ENCODE measurements around the genes VIL1, CNPPD1, STK16 and ASIC4.

GRCh38 chr2:218387193-218388338, 5.5 kb downstream of the SLC11A1 start:
- PRO-cap, result bidirectional peak, plus-strand start at chr2:218388076, minus-strand start at chr2:218388025
- RAMPAGE, long total RNA, 2 experiments, result no peak in any of the 2 experiments

DNA sequence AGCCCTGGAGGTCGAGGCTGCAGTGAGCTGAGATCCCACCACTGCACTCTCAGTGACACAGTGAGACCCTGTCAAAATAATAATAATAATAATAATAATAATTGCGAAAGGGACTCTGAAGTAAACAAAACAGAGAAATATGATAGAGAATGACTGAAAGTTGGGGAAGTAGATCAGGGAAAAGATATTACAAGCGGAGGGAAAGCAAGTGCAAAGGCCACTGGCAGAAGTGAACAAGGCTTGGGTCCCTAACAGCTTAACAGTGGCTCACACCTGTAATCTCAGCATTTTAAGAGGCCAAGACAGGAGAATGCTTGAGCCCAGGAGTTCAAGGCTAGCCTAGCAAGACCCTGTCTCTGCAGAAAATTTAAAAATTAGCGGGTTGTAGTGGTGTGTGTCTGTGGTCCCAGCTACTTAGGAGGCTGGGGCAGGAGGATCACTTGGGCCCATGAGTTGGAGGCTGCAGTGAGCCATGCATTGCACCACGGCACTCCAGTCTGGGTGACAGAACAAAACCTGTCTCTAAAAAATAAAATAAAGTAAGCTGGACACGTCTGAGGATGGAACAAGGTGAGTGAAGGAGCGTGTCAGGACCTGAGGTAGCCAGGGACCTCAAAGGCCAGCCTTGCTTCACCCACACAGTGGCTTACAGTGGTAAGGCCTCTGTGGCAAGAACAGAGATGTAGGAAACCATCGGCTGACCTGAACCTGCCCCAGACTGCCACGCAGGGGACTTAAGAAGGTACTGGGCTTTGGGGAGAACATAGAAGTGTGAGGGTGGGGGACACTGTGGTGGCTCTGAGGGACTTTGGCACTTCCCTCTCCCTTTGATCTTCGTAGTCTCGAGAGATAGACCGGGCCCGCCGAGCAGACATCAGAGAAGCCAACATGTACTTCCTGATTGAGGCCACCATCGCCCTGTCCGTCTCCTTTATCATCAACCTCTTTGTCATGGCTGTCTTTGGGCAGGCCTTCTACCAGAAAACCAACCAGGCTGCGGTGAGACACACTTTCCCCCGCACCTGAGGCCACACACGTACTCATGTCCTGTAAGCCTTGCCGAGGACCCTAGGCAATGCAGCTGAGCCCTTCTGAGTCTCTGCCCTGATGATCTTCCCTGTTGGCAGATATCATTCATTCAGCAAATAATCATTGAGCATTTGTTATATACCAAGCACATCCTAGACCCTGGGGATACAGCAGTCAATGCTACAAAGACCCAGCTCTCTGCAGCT, 7.4 kb downstream of the SLC11A1 start:
- PRO-cap, result no peak
- RAMPAGE, long total RNA, 2 experiments, result no peak in any of the 2 experiments

- PRO-cap, result no peak
- RAMPAGE, long total RNA, 2 experiments, result no peak in any of the 2 experiments
Observed at GRCh38 chr2:218407718-218408048, 8.0 kb downstream of the CTDSP1 start.

DNA sequence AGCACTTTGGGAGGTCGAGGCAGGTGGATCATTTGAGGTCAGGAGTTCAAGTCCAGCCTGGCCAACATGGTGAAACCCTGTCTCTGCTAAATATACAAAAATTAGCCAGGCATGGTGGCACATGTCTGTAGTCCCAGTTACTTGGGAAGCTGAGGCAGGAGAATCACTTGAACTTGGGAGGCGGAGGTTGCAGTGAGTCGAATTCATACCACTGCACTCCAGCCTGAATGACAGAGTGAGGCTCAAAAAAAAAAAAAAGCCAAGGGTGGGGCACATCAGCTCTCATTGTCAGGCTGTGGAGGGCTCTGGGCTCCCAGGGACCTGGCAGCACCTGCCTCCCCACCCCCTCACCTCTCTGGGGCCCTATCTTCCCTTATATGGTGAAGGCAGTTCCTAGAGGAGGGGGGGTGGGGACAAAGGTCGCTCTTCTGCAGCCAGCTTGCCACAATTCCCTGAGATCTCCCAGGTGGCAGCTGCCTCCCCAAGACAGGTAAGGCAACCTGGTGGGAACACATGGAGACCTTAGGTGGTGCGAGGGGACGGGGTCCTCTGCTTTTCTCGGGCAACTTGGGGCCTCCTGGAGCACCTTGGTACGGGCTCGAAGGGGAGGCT, at the start of gene VIL1:
Gene VIL1 (plus strand): TSS at position 445 of the 612 bp plus-strand sequence.
- PRO-cap, result no peak
- RAMPAGE, long total RNA, 2 experiments, result no peak in any of the 2 experiments

GRCh38 chr2:218665673-218666415, 6.0 kb downstream of the RNF25 start:
- PRO-cap, result no peak
- RAMPAGE, long total RNA, 2 experiments, result no peak in any of the 2 experiments

- PRO-cap, result no peak
- RAMPAGE, long total RNA, 2 experiments, result no peak in any of the 2 experiments
Observed at GRCh38 chr2:218734095-218734749, 23.6 kb downstream of the TTLL4 start.

GRCh38 chr2:218829744-218830592, 29.6 kb upstream of the WNT6 start:
- PRO-cap, result unidirectional peak, minus-strand start at chr2:218830187
- RAMPAGE, long total RNA, 2 experiments, result no peak in any of the 2 experiments

DNA sequence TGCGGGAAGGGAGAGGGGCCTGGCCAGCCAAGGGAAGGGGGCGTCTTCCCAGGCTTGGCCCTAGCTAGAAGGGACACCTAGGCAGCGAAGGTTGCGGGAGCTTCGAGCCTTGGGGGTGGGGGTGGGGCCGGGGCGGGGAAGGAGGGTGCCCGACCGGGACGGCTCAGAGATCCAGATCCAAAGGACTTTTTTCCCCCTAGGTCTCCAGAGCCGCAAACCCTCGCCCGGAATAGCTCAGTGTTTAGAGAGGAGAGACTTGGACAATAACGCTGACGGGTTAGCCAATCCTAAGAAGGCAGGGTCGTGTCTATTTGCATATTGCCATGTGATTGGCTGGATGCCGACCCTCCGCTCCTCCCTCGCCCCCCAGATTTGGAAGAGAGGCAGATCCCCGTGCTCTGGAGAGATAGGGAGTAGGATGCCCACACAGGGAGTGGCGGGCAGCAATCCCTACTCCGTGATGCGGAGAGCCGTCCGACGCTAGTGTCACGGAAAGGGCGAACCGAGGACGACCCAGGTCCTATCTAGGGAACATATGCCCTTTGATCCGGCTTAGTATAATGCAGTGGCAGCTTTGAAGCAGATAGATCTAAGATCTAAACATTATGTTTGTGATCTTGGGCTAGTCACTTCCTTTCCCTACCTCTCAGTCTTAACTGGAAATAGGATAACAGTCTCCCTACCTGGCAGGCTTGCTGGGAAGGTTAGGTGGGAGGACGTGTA, 1.3 kb downstream of the WNT6 start:
- PRO-cap, result bidirectional peak, plus-strand start at position 403 of the sequence, minus-strand start at position 231 of the sequence
- RAMPAGE, long total RNA, 2 experiments, result no peak in any of the 2 experiments

DNA sequence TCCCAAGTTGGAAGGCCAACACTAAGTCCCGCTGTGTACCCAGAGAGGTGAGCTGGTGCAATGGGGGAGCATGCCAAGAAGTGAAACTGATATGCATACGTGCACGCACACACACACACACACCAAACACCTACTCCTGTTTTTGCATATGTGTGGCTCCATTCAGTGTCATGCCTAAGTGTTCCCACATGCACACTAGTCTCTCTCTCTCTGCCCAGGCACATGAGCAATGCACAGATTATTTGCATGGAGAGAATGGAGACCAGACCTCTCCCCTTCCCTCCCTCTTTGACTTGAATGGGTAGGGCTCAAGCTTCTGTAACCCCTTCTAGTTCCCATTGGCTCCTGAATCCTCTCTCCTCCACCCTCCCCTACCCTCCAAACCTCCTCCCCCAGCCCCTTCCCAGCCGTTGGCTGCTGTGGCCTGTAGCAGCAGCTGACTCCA, 5.5 kb downstream of the WNT10A start:
- PRO-cap, result no peak
- RAMPAGE, long total RNA, 2 experiments, result no peak in any of the 2 experiments

DNA sequence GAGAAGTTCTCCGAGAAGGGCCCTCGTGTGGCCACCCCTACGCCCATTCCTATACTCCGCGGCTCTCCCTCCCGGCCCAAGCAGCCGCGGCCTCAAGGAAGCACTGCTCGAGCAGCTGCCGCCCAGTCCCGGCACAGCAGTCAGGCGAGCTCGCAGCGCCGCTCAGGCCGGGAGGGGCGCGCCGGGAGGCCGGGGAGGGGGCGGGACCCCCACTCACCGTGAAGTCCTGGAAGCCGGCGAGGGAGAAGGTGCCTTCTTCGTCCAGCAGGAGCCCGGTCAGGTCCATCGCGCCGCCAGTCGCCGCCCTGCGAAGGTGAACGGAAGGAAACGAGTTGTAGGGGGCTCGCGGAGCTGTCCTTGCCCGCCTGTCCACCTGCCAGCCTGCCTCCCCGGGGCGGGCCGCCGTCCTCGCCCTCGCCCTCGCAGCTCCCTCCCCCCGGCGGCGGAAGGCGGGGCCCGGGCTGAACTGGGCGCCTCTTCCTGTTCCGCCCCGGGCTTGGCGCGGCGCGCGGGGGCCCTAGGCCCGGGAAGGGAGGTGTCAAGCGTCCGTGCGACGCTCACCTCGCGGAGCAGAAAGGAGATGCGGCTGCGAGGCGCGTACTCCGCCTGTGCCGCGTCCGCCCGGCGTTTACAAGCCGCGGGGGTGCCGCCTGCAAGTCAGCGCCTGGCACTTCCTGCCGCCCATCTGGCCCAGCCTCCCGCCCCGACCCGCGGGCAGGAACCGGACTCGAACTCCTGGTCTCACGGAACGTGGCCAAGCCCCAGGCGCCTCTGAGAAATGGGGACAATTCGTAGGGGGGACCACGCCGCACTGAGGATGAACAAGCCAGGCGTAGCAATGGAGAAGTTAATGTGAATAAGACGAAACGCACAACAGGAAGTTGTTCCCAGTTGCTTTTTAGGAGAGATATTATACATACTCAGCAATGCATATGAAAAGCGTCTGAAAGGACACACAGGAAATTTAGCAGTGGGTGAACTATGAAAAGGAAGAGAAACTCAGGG, at the start of gene CNPPD1:
Gene CNPPD1 (minus strand): TSS at position 383 of the 1,005 bp plus-strand sequence.
- PRO-cap, result bidirectional peak, plus-strand start at position 125 of the sequence, minus-strand start at position 142 of the sequence; bidirectional peak, plus-strand start at position 526 of the sequence, minus-strand start at position 383 of the sequence
- RAMPAGE, long total RNA, 2 experiments, result start-site peak on the plus strand in 2 of 2 experiments, centred at positions 536 to 537 of the sequence, 7 to 8 reads per replicate; start-site peak on the minus strand in 2 of 2 experiments, centred at positions 377 to 395 of the sequence, 118 to 187 reads per replicate

GRCh38 chr2:219245288-219246598, at the start of gene STK16:
Gene STK16 (plus strand): TSS chr2:219245479.
- PRO-cap, result bidirectional peak, plus-strand start at chr2:219245505, minus-strand start at chr2:219245422
- RAMPAGE, long total RNA, 2 experiments, result start-site peak on the plus strand in 2 of 2 experiments, at chr2:219245495-219245511 at its widest, 40 to 92 reads per replicate

DNA sequence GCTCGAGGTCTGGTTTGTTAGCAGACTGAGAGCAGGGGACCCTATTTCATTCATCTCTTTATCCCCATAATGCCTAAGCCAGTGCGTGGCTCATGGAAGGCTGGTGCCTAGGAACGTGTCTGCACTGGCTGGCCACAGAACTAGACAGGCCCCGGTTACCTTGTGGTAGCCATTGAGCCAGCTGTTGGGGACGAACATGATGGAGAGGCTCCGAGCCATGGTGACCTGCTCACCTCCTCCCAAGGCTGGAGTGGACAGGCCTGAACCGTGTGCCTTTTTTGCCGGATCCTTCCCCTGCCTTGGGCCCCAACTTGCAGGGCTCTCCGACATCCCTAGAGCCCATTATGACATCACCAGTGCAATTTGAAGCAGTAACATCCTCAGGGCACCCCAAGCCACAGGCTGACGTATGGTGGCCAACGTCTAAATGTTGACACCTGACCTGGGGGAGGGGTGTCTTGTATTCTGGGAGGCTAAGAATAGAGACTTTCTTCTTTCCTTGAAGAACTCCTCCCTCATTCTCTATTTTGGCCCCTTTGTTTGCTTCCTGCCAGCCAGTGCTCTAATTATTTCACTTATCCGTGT, 12.1 kb upstream of the DNPEP start:
- PRO-cap, result no peak
- RAMPAGE, long total RNA, 2 experiments, result no peak in any of the 2 experiments

GRCh38 chr2:219415907-219416626, 2.1 kb upstream of the DES start:
- PRO-cap, result no peak
- RAMPAGE, long total RNA, 2 experiments, result no peak in any of the 2 experiments

DNA sequence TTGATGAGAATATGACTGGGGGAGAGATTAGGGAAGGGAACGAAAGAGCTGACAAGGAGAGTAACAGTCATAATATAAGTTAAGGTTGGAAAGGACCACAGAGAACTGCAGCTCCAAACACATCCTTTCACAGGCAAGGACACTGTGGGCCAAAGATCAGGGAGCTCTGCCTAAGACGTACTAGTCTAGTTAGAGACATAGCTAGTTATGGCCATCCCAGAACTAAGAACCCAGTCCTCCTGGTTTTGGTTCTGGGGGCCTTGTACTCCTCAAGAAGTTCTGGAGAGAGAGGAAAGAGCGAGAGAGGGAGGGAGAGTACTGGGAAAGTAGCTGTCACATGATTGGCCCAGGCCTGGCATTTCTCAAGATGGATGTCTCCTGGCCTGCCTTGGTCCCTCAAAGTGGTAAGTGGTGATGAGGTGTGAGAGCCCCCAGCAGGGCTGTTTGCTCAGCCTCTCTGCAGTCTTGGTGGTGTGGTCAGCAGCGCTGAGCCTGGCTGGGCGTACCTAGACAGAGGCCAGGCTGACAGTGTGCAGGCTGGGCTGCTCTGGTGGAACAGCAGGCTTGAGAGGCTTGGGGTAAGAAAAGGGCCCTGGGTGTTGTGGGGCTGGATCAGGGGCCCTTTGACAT, 2.4 kb downstream of the SPEG start:
- PRO-cap, result no peak
- RAMPAGE, long total RNA, 2 experiments, result no peak in any of the 2 experiments

DNA sequence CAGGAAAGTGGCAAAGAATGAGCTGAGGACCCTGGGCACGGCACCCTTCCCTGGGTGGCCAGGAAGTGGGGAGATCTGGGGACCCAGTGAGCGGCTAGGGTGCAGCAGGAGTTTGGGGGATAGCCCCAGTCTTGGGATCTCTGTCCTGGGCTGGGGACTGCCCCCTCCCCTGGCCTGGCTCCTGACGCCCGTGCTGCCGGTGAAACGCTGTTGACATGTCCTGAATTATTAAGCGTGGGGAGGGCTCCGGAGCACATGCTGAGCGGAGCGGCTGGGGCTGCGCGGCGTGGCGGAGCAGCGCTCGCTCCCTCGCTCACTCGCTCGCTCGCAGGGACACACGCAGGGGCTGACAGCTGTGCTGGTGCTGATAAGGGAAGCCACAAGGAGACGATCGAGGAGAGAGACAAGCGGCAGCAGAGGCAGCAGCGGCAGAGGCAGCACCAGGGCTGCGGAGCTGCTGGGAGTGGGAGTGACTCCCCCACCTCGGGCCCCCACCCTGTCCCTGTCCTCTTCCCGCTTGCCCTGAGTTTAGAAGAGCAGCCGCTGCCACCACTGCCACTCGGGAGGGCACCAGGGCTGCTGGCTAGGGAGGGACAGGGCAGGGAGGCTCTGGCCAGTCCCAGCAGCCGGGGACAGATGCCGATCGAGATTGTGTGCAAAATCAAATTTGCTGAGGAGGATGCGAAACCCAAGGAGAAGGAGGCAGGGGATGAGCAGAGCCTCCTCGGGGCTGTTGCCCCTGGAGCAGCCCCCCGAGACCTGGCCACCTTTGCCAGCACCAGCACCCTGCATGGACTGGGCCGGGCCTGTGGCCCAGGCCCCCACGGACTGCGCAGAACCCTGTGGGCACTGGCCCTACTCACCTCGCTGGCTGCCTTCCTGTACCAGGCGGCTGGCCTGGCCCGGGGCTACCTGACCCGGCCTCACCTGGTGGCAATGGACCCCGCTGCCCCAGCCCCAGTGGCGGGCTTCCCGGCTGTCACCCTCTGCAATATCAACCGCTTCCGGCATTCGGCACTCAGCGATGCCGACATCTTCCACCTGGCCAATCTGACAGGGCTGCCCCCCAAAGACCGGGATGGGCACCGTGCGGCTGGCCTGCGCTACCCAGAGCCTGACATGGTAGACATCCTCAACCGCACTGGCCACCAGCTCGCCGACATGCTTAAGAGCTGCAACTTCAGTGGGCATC, at the start of gene ASIC4:
Gene ASIC4 (plus strand): TSS at position 394 of the 1,192 bp plus-strand sequence.
- PRO-cap, result unidirectional peak, plus-strand start at position 316 of the sequence
- RAMPAGE, long total RNA, 2 experiments, result no peak in any of the 2 experiments

DNA sequence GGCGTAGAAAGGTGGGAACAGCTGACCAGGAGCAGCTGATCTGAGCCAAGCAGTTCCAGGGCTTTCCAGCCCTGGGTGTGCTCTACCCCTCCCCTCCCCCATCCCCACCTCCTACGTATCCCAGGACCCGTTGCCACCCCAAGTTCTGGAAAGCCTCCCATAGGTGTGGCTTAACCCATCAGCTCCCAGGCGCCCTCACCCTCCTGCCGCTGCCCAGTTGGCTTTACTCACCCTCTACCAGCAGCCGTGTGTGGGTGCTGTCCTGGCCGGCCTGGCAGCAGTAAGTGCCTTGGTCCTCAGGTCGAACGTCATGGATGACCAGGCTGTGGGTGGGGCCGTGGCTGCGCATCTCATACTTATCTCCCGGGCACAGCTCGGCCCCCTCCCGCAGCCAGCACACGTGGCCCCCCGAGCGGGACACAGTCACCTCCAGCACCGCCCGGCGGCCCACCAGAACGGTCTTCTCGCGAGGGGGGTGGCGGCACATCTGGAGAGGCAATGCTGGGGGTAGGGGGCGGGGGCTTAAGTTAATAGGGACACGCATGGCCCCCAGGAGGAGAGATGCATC, 7.6 kb downstream of the TMEM198 start:
- PRO-cap, result no peak
- RAMPAGE, long total RNA, 2 experiments, result no peak in any of the 2 experiments

DNA sequence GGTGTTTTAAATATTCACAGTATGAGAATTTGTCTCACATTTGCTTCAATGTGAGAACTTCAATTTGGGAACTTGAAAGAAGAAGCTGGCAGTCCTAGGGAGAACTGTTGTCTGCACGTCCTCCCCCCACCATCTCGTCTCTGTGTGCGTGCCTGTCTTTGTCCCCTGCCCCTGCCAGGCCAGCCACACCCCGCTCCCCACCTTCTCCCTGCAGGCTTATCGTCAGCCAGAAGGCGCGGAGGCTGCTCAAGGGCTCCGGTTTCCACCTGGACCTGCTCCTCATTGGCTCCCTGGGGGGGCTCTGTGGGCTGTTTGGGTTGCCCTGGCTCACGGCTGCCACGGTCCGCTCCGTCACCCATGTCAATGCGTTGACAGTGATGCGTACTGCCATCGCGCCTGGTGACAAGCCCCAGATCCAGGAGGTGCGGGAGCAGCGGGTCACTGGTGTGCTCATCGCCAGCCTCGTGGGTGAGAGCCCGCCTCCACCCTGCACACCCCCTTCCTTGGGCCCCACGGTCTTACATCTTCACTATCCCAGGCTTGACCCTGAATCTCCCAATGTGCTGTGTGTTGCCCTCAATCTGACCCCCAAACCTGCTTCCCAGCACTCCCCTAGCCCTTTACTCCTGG, 12.0 kb downstream of the SLC4A3 start:
- PRO-cap, result bidirectional peak, plus-strand start at position 411 of the sequence, minus-strand start at position 146 of the sequence
- RAMPAGE, long total RNA, 2 experiments, result start-site peak on the plus strand in 1 of 2 experiments, centred at position 379 of the sequence, 127 reads per replicate

- PRO-cap, result bidirectional peak, plus-strand start at chr2:219644070, minus-strand start at chr2:219643828; unidirectional peak, plus-strand start at chr2:219644240
- RAMPAGE, long total RNA, 2 experiments, result no peak in any of the 2 experiments
Observed at GRCh38 chr2:219643717-219644508, 16.5 kb downstream of the SLC4A3 start.

DNA sequence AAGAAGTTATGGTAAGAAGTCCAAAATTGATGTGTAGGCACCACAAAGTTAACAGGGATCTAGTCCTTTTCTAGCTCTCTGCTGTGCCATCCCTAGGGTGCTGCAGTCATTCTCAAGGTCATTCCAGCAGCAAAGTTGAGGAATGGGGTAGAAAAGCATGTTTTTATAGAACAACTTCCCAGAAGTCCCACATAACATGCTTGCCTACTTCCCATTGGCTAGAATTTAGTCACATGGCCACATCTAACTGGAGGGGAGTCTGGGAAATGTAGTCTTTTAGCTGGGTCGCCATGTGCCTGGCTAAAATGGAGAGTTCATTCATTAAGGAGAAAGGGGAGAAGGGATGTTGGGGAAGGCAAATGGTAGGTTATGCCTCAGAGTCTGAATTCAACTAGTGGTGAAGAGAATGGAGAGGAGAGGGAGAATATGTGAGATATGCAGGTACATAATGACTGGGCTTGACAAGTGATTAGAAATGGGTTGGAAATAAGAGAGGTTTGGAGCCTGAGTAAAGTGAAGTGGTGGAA, 85.7 kb downstream of the SLC4A3 start:
- PRO-cap, result no peak
- RAMPAGE, long total RNA, 2 experiments, result no peak in any of the 2 experiments

- PRO-cap, result no peak
- RAMPAGE, long total RNA, 2 experiments, result no peak in any of the 2 experiments
Observed at GRCh38 chr2:221235891-221236334, 336.2 kb downstream of the EPHA4 start.